ENCODE results near the genes IZUMO2 and KLK13.

- PRO-cap: unidirectional peak, minus-strand start at chr19:49890590
Measured at GRCh38 chr19:49889982-49891160, 6.3 kb downstream of the IL4I1 start.

DNA sequence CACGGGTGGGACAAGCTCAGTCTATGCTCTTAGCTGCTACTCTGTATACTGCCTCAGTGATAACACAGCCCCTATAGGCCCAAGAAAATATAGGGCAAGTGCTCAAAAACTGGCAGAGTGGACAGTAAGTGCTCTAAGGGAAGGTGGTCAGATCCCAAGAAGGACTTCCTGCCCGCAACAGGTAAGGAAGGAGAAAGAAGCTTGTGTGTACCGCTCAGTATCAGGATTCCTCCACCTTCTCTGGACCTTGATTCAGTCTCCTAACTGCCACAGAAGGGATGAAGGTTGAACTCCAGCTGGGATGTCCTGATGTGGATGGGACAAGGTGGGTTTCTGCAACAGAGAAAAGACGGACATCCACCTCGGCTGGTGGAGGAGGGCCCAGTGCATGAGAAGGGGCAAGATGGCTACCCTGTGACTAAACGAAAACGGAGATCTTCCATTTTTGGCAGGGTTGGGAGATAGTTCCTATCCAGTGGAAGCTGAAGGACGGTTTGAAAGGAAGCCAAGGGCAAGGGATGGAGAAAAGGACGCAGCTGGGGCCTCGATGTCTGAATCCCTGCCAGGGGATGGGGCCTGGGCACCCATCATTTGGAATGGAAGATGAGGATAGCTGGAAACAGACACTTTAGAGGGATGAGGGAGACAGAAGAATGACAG is 1.4 kb upstream of the ATF5 start:
- PRO-cap: no peak

DNA sequence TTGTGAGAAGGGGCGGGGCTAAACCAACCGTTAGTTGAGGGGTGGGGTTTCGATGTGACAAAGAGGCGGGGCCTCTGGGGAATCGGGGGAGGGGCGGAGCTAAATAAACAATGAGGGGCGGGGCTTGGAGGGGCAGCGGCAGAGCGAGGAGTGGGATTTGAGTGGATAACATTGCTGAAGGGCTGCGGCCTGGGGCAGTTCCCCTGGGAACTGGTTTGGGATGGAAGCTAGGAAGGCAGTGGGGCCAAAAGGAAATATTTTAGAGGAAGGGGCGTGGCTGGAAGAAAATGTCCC is 725 bp upstream of the NUP62 start:
- PRO-cap: no peak

GRCh38 chr19:49930376-49931639 is 1.5 kb upstream of the NUP62 start:
- PRO-cap: no peak

- PRO-cap: no peak
Measured at GRCh38 chr19:49969266-49969717, 8.3 kb upstream of the SIGLEC11 start.

GRCh38 chr19:50162908-50163539 is at the start of gene IZUMO2:
Gene IZUMO2 (minus strand): TSS chr19:50163281.
- PRO-cap: no peak

DNA sequence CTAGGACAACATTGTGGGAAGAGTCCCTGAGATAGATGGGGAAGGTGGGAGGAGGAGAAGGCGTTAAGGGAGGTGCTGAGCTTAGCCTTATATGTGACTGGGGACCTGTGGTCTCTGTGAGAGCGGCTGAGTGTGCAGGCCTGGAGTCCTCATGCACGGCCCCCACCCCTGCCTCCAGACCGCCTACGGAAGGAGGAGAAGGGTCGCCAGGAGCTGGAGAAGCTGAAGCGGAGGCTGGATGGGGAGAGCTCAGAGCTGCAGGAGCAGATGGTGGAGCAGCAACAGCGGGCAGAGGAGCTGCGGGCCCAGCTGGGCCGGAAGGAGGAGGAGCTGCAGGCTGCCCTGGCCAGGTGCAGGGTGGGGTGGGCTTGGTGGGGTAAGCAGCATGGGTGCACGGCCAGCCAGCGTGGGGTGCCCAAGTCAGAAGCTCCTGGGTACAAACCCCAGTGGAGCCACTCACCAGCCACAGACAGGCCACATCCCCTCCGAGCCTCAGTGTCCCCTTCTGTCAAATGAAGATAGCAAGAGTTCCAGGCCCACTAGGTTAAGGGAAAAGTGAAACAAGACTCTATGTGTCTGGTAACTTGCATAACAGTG is 56.7 kb downstream of the KCNC3 start:
- PRO-cap: no peak

DNA sequence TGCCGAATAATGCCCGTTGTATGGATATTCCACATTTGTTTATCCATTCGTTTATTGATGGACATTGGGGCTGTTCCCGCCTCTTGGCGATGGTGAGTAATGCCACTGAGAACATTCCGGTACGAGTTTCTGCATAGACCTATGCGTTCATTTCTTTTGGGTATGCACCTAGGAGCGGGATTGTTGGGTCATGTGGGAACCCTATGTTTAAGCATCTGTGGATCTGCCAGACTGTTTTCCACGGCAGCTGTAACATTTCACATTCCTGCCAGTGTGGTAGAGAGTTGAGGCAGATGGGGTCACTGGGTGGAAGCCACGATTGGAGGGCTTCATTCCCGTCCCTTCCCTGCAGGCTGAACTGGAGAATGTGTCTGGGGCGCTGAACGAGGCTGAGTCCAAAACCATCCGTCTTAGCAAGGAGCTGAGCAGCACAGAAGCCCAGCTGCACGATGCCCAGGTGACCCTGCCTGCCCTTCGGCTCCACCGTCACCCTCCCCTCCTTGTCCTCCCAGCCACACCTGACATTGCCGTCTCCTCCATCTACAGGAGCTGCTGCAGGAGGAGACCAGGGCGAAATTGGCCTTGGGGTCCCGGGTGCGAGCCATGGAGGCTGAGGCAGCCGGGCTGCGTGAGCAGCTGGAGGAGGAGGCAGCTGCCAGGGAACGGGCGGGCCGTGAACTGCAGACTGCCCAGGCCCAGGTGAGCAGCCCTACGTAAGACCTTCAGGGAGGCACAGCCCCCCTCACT is 49.3 kb downstream of the KCNC3 start:
- PRO-cap: no peak

DNA sequence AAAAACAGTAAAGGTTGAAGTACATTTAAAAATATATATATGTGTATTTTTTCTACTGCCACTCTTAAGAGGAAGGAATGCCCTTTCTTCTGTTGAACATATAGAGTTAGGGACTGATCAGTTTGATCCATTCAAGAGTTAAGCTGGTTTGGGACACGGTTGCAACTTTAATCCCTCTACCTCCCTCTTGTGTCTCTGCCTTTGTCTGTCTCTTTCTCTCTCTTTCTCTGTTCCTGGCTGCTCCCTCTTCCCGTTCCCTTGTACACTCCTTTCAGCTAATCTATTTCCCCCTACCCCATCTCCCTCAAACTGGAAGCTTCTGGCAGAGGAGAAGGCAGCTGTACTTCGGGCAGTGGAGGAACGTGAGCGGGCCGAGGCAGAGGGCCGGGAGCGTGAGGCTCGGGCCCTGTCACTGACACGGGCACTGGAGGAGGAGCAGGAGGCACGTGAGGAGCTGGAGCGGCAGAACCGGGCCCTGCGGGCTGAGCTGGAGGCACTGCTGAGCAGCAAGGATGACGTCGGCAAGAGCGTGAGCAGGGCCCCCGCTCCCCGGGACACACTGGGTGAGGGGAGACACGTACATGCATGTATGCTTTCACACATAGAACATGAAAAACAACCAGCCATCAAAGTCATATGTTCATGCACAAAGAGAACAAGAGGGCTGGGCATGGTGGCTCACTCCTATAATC is 42.9 kb downstream of the KCNC3 start:
- PRO-cap: no peak

GRCh38 chr19:50290699-50291168 is 38.4 kb downstream of the KCNC3 start:
- PRO-cap: no peak

DNA sequence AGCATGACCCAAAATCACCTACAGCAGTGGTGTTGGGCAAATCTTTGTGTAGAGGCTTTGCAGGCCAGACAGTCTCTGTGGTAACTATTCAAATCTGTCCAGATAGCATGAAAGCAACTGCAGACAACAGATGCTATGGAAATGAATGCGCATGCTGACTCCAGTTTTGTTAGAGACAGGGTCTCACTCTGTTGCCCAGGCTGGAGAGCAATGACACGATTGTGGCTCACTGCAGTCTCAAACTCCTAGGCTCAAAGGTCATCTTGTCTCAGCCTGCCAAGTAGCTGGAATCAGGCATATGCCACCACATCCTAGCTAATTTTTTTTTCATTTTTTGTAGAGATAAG is 12.1 kb upstream of the KCNC3 start:
- PRO-cap: no peak

DNA sequence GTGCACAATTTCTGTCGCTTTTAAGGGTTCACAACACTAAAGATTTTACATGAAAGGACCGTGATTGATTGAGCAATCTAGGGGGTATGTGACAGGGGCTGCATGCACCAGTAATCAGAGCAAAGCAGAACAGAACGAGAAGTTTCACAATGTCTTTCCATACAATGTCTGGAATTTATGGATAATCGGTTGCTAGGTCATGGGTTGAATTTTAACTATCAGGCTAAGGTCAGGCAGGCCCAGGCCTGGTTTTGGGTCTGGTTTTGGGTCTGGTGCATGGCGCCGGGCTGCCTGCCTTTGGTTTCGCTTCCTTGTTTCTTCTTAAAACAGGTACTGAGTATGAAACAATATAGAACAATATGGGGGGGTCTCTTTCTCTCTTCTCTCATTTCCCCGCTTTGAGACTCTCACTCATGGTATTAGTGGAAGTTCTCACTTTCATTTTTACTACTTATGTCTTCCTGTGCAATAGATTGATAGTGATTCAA is 18.0 kb upstream of the KCNC3 start:
- PRO-cap: no peak

- PRO-cap: no peak
Measured at GRCh38 chr19:50510209-50510404, 884 bp downstream of the JOSD2 start.

DNA sequence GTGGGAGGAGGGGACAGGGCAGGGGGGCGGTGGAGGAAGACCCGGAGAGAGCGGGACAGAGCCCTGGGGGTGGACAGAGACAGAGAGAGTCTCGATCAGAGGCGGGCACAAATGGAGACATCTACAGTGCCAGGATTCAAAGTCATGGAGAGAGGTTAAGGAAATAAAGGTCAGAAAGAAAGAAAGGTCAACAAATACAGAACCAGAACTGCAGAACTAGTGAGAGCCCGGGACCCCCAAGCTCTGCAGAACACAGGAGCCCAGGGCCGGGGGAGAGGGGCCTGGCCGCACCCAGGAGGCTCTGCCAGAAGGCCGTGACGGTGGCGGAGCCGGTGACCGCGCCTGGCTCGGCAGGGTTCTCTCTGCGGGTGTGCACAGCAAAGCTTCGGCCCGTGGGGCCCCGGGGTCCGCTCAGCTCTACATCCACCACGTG is 870 bp upstream of the JOSD2 start:
- PRO-cap: no peak

DNA sequence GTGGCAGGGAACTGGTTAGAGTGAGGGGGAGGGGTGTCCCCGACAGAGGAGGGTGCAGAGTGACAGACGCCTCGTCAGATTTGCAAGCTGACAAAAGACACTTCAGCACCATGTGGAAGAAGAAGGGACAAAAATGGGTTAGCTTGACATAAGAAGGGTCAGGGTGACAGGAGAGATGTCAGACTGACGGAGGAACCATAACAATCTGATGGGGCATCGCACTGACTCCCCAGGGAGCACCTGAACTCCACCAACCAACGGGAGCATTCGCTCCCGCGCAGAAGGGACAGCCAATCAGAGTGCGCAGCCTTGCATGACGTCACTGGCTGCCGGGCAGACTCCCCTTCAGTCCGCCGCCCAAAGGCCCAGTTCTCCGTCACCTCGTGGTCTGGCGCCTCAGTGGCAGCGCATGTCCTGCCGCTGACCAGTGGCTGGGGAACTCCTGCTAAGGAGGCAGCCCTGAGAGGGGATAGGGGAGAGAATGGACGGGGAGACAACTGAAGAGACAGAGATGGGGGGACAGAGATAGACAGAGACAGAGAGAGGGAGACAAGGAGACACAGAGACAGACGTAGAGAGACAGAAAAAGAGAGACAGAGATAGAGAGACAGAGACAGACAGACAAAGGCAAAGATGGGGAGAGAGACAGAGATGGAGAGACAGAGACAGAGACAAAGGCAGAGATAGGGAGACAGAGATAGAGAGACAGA is 30.2 kb downstream of the C19orf81 start:
- PRO-cap: no peak

GRCh38 chr19:50717866-50718881 is 1.4 kb downstream of the SHANK1 start:
- PRO-cap: unidirectional peak, minus-strand start at chr19:50718307

GRCh38 chr19:50790850-50791230 is 625 bp downstream of the ACP4 start:
- PRO-cap: no peak

DNA sequence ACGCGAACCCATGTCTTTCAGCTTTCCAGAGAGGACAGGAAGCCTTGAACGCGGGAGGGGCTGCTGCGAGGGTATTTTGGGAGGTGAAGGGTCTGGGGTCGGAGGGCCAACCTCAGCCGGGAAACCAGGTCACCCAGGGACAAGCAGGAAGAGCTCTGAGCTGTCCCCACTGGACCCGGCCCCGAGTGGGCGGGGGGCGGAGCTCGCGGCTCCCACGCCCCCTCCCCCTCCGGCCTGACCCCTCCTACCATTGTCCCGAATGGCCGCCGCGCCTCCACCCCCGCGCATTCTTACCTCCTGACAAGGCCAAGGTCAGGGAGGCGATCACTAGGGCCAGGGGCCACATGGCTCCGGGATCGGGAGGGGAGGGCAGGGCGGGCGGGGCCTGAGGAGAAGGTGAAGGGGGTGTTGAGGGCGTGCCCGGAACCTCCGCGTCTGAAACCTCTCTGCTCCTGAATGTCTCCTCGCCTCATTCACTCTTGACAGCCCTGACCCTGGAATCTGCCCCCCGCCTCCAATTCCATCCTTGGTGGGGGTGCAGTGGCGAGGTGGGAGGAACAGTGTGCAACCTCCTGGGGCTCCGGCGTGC is at the start of gene KLK13:
KLK13 (minus strand) TSS at position 371 of the 589 bp plus-strand sequence.
- PRO-cap: no peak

DNA sequence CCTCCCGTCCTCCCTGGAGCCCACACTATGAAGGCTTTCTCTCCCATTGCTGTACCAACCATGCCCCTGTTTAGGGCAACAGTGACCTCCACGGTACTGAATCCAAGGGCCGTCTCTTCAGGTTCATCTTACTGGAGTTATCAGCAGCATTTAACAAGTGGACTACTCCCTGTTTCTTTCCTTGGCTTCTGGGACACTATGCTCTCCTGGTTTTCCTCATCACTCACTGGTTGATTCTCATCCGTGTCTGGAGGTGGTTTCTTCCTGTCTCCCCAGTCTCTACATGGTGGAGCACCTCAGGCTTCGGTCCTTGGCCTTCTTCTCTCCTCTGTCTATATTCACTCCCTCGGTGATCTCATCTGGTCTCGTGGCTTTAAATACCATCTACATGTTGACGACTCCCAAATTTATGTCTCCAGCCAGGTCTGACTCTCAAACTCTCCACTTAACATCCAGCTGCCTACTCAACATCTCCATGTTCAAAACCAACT is 4.3 kb upstream of the KLK13 start:
- PRO-cap: no peak

DNA sequence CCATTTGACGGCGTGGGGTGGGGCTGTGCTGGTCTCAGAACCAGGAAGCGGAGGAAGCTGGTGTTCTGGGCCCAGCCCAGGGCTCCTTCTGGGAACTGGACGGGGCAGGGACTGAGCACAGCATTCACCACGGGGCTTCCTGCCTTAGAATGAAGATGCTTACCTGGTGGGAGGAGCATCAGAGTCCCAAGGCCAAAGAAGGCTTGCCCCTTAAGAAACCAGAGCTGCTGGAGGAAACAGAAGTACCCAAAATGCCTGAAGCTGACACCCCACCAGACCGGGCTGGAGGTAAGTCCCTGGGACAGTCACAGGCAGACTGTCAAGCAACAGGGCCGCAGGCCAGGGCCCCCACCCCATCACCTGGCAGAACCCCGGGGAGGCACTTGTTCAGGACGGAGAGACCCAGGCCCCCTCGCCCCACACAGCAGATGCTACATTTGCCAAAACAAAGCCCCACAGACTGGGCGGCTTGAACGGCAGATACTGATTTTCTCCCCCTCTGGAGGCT is 17.8 kb upstream of the IGLON5 start:
- PRO-cap: no peak